Right common carotid artery plus branches (tissue), 1 donor: ENCODE results near the genes CCDC85B and RAB1B.

DNA sequence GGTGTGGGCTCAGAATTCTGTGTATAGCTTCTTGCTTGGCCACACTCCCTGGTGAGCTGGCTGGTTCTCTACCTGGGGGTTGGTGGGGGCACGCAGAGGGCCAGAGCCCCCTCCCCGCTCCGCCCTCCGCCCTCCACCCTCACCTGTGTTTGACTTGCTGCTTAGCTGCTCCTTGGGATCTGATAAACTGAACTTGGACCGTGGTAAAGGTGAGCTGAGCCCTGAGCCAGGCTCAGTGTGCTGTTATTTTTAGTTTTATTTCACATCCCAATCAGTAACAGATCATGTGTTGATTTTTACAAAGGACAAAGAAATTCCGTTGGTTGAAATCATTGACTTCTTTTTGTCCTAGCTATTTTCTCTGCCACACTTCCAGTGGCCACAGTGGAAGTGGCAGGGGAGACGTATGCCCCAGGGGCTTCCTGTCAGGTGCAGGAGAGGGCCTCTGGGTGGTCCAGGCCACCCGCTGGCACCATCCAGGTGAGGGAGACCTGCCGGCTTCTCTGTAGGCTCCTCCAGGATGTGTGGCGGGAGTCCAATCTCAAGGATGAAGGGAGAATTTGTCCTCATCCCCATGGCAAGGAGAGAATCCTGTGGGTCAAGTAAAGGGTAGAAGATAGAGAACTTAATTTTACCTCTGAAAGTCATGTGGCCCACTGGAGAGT is 2.1 kb downstream of the OVOL1 start:
- PRO-cap, result no peak

GRCh38 chr11:65858634-65858885 is 580 bp upstream of the CFL1 start:
- PRO-cap, result unidirectional peak, plus-strand start at chr11:65858749

DNA sequence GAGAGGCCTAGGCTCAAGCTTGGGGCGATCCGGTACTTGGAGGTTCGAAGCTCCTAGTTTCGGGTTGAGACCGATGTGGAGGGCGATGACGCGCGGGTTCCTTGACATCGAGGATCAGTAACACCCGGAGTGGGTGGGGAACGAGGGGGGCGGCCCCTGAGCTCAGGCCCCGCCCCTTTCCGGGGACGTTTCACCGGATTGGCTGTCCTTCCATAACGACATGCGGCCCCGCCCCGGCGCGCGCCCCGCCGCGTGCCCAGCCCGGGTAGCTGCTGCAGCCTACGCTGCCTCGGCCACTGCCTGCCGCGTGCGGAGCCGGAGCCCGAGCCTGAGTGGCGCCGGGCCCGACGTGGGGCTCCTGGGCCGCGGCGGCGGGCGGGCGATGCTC is at the start of gene CCDC85B:
CCDC85B (plus strand) TSS at position 295 of the 388 bp plus-strand sequence.
- PRO-cap, result bidirectional peak, plus-strand start at position 296 of the sequence, minus-strand start at position 77 of the sequence

DNA sequence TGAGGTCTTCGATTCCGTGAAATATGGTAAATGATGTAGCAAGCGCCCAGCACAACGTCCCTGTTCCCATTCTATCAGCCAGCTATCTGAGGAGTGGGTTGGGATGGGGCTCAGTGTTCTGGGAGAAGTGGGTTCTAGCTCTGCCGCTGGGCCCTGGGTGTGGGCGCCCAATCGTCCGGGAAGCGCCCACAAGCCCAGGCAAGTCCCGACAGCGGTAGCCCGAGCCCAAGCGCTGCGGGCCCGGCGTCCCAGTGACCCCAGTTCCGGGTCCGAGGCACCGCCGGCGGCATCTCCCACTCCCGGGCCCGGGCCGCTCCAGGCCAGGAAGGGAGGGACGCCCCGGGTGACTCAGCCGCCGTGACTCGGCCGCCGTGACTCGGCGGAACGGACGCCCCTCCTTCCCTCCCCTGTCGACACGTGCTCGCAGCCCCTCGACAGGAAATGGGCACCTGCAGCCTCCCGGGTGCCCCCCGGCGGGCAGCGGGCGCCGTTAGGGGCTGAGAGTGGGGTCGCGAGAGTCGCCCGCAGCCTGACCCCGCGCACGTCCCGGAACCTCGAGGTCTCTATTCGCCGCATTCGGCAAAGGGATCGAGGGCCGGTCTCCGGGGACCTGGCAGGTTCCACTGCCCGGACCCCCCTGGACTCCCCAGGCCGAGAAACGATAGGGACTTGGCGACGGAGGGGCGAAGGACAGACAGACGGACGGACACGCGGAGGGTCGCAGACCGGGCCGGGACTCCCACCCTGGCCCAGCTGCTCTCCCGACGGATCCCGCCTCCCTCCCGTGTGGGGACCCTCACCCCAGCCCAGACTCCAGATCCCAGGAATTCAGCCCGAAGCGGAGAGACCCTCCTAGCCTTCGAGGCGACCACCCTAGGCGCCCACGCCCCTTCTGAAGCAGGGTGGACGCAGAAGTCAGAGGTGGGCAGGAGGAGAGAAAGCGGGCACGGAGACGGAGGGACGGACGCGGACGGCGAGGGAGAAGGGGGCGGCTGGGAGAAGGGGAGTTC is 841 bp downstream of the FOSL1 start:
- PRO-cap, result bidirectional peak, plus-strand start at position 360 of the sequence, minus-strand start at position 324 of the sequence

GRCh38 chr11:65956536-65957144 is 4.9 kb upstream of the SART1 start:
- PRO-cap, result no peak

DNA sequence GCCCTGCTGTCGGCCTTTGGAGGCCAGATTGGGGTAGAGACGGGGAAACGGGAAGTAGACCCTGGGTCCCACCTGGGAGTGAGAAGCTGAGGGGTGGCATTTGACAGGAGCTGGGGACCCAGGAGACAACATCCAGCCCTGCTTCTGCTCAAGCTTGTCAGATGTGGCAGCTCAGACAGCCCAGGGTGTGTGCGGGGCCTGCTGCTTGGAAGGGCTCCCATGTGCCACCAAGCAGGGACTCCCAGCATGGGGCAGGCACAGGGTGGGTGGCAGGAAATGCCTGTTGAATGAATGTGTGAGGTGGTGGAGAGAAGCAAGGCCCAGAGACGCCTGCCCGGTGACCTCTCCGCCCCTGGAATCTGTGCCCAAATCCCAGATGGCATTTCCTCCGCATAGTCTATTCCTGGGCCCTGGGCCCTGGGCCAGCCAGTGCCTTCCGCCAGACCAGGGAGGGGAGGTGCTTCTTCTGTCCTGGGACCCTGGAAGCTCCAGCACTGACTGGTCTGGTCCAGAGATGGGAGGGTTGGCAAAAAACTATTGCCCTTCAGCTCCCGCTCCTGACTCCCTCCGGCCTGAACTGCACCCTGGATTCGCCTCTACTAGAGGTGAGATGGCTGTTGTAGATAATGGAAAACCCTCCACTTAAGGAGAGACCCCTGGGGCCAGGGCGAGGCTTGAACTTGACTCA is 3.6 kb downstream of the CST6 start:
- PRO-cap, result no peak

GRCh38 chr11:66059482-66060183 is 7.5 kb downstream of the SF3B2 start:
- PRO-cap, result no peak

DNA sequence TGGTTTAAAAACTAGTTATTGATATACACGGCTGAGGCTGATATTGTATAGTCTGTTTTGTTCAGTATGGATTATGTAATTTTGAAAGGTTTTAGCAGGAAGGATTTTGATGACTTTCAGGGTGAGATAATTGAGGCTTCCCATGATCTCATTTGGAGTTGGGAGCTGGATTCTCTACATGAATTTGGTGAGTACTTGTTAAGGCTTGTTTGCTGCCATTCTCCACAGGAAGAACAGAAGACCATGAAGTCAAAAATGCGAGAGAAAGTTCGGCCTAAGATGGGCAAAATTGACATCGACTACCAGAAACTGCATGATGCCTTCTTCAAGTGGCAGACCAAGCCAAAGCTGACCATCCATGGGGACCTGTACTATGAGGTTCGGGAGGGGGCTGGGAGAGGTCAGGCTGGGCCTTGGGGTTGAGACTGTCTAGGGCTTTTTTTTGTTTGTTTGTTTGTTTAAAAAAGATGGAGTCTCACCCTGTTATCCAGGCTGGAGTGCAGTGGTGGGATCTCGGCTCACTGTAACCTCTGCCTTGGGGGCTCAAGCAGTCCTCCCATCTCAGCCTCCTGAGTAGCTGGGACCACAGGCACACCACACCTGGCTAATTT is 8.3 kb downstream of the SF3B2 start:
- PRO-cap, result no peak

- PRO-cap, result no peak
Observed at GRCh38 chr11:66062795-66063219, 7.3 kb upstream of the PACS1 start.

GRCh38 chr11:66067660-66068332 is 2.3 kb upstream of the PACS1 start:
- PRO-cap, result no peak

DNA sequence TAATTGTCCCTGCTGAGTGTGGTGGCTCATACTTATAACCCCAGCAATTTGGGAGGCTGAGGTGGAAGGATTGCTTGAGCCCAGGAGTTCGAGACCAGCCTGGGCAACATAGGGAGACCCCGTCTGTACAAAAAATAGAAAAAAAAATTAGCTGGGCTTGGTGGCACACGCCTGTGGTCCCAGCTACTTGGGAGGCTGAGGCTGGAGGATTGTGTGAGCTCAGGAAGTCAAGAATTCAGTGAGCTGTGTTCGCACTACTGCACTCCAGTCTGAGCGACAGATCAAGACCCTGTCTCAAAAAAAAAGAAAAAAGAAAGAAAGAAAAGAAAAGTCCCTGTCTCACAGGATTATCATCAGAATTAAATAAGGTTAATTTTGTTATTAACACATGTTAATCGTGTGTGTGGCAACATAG is 10.9 kb downstream of the PACS1 start:
- PRO-cap, result no peak

DNA sequence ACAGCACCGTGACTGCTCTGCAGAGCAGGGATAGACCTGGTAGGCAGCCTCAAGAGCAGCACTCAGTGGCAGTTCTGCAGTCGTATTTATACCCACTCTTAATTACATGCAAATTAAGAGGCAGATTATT is 73.9 kb upstream of the KLC2 start:
- PRO-cap, result no peak

DNA sequence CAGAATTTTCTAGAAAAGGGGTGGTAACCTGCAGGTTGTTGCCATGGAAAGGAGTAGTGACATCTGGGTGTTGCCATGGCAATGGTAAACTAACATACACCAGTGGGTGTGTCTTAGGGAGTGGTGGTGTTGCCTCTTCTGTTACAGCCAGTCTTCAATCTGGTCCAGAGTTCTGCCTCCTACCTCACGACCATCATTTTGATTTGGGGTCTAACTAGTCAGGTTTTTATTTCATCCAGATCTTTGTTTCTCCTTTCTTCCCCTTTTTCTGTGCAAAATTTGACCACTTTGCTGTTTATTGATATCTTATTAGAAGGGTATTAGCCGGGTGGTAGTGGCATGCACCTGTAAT is 73.7 kb upstream of the KLC2 start:
- PRO-cap, result no peak

- PRO-cap, result bidirectional peak, plus-strand start at chr11:66267739, minus-strand start at chr11:66267577
Observed at GRCh38 chr11:66267260-66267690, 1.2 kb upstream of the RAB1B start.

GRCh38 chr11:66267691-66268504 is 541 bp upstream of the RAB1B start:
- PRO-cap, result bidirectional peak, plus-strand start at chr11:66267739, minus-strand start at chr11:66267577; bidirectional peak, plus-strand start at chr11:66268053, minus-strand start at chr11:66267969; bidirectional peak, plus-strand start at chr11:66268146, minus-strand start at chr11:66268120; bidirectional peak, plus-strand start at chr11:66268623, minus-strand start at chr11:66268411

GRCh38 chr11:66268505-66269009 is at the start of gene RAB1B:
RAB1B (plus strand) TSS chr11:66268639.
- PRO-cap, result bidirectional peak, plus-strand start at chr11:66268623, minus-strand start at chr11:66268411; unidirectional peak, plus-strand start at chr11:66268840

DNA sequence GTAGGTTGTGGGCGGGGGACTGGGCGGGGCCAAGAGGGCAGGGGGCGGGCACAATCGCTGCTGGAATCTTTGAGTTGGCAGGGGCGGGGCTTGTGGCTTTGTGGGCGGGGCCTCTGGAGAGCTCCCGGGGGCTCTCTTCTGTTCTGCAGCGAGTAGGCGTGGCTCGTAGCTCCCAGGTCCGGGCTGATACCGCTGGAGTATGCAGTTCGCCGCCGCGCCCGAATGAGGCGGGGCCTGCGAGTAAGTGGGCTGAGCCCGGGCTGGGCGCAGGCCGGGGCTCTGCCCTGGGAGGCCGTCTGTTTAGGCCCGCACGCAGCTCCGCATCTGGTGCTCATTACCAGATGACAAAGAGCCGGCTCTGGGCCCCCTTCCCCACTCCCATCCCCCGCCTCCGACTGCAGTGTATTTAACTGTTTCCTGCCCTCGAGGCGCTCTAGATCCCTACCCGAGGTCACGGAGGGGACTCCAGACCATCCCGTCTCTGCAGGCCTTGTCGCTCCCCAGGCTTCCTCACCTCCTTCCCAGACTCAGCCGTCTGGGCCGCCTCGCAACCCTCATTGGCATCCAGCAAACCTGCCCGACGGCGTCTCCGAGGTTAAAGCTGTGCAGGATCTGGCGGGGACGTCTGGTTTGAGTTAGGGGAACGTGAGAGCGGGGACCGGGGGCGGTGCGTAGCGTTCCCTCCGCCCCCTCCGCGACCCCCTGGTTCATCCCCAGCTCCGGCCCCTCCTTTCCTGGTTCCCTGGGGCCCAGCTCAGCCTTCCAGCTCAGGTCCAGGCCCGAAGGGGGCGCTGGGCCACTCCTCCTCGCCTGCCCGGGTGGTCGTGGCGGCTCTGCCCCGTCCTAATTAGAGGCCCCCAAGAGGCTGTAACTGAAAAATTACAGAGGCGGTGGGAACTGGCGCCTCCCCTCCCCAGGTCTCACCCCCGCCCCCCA is 3.8 kb downstream of the CD248 start:
- PRO-cap, result bidirectional peak, plus-strand start at position 204 of the sequence, minus-strand start outside the sequence

- PRO-cap, result no peak
Observed at GRCh38 chr11:66315868-66316940, 640 bp downstream of the CD248 start.

DNA sequence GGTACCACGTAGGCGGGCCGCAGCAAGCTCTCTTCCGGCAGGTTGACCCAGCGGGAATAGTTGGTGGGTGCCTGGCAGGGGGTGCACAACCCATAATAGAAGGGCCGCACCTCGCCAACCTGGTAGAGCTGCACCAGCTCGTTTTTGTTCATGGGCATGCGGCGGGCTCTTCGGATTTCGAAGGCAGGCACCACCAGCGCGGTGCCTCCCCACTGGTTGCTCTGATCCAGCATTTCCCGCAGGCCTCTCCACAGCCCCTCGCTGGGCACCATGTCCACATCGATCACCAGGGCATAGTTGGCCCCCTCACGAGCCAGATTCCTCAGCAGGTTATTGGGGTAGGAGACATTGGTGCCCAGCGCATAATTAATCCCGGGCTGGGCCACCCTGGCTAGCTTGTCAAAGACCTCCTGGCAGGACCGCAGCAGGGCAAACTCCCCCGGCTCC is 819 bp downstream of the B4GAT1 start:
- PRO-cap, result no peak

DNA sequence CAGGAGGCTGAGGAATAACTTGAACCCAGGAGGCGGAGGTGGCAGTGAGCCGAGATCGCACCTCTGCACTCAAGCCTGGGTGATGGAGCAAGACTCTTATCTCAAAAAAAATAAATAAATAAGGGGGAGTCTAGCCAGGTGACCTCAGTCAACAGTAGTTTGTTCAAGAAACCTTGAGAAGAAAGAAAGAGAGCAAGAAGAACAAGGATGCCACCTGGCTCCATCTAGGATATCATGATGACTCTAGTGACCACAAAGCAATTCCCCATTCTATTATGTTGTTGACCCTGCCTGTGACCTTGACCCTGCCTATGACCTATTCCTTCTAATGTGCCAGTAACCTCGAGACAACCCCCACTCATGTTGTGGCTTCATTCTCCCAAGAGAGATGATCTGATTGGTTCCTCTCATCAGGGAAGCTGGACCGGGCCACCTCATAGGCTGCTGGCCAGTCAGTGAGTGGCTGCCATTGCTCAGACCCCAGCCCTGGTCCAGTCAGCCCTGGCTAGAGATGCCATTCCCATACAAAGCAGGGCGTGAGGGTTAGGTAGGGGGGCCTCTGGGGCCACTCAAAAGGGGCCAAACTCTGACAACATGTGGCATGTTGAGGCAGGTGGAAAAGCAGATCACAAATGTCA is 12.0 kb downstream of the SLC29A2 start:
- PRO-cap, result no peak